Cardiac ventricle fibroblast (primary cell): ENCODE data around the genes SEMA3F, IFRD2 and RASSF1.

- RAMPAGE, long total RNA: no peak
Observed at GRCh38 chr3:49902959-49903689, 549 bp downstream of the MST1R start.

DNA sequence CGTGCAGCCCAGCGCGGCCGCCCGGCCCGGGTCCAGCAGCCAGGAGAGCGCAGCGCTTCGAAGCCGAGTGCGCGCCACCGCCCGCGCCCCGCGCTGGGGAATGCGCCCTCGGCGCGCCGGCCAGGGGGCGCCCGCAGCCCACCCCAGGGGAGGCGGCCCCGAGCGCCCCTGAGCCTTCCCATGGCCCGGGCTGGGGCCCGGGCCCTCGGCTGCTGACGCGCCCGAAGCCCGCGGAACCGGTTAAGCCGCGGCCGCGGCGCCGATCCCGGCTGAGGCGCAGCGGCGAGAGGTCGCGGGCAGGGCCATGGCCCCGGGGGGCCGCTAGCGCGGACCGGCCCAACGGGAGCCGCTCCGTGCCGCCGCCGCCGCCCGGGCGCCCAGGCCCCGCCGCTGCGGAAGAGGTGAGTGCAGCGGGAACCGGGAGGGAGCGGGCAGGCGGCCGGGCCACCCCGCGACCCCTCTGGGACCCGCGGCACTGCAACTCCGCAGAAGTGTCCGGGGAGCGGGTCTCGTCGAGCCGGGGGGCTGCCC lies at the start of gene SEMA3F:
SEMA3F (plus strand) TSS at position 161 of the 531 bp plus-strand sequence.
- RAMPAGE, long total RNA: no peak

DNA sequence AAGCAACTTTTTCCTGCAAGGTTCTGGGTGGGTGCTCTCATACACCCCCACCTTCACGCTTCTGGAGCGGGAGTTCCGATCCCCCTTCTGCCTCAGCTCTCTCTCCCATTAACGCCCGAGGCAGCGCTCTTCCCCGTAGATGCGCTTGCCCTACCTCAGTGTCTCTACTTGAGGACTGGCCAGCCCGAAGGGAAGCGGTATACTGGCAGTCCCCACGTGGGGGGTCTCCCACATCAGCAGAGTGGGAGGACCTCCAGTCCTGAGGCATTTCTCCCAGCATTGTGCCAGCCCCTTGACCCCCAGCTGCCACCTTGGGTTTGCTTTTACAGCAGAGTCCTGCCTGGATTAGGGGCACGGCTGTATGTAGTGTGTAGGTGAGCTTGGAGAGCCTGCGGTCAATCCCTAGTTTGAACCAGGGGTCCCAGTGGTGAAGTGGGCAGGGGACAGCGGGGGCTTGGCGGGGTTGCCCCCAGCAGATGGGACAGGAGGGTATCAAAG lies 742 bp downstream of the SEMA3F start:
- RAMPAGE, long total RNA: no peak

GRCh38 chr3:50165922-50166777 lies 11.0 kb downstream of the SEMA3F start:
- RAMPAGE, long total RNA: no peak

DNA sequence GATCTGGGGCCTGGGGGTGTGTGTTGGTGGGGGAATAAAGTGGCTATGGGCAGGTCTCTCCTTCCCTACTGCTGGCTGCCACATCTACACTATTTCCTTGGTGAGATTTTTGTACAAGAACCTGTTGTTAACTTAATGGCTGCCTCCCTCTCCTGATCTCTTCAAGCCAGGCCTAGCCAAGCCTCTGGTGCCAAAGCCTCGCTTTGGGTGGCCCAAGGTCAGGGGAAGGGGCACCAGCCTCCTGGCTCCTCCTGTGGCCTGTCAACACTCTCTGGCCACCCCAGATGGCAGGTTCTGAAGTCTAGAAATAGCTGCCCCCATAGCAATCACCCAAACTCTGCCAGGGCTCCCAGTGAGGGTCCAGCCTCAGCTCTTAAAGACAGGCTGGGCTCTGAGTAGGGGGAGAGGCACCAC lies 5.0 kb downstream of the IFRD2 start:
- RAMPAGE, long total RNA: no peak

DNA sequence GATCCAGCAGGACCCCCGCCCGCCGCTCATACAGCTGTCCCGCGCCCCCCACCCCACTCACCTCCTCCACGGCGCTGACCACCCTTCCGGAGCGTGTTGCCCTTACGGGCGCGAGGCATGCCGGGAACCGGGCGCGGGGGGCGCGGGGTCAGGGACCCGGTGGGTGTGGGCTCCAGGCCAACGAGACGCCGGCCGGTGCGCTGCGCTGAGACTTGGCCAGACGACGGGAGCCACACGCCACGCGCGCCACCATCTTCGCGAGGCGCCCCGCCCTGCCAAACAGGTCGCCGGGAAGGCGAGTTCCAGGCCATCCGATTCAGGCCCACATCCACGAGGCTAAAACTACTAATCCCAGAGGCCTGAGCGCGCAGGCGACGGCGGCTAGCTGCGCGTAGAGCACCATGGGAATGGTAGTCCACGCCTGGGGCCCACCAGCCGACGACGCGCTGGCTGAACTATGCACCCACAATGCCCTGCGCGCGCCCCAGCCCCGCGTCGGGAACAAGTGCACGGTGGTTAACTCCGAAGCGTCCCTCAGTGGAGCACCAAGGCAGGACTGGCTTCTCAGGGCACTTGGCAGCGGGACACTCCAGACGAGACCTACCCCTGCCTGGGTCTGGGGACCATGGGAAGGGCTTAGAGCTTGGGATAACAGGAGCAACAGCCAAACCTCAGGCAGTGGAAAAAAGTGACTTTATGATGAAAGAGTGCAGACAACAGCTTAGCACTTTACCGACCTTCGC lies at the start of gene IFRD2:
IFRD2 (minus strand) TSS at position 274 of the 743 bp plus-strand sequence.
- RAMPAGE, long total RNA: no peak

GRCh38 chr3:50319731-50320592 lies 2.6 kb downstream of the HYAL2 start:
- RAMPAGE, long total RNA: no peak

GRCh38 chr3:50331883-50332377 lies 3.9 kb upstream of the TUSC2 start:
- RAMPAGE, long total RNA: no peak

DNA sequence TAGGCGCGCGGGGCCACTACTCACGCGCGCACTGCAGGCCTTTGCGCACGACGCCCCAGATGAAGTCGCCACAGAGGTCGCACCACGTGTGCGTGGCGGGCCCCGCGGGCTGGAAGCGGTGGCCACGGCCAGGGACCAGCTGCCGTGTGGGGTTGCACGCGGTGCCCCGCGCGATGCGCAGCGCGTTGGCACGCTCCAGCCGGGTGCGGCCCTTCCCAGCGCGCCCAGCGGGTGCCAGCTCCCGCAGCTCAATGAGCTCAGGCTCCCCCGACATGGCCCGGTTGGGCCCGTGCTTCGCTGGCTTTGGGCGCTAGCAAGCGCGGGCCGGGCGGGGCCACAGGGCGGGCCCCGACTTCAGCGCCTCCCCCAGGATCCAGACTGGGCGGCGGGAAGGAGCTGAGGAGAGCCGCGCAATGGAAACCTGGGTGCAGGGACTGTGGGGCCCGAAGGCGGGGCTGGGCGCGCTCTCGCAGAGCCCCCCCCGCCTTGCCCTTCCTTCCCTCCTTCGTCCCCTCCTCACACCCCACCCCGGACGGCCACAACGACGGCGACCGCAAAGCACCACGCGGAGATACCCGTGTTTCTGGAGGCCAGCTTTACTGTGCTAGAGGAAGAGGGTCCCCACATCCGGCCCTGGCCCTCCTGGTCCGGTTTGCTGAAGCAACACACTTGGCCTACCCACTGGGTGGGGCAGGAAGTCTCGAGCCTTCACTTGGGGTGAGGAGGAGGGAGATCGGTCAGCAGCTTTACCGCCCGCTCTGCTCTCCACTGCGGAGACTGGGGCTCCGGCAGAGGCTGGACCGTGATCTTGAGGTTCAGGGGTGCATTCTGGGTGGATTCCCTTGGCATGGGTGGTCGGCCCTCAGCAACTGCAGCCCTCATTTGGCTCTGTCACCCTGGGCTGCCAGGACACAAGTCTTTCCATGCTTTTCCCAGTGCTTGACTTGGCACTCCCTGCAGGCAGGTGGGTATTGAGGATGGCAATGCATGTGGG lies at the start of gene RASSF1:
RASSF1 (minus strand) TSS at position 305 of the 994 bp plus-strand sequence.
- RAMPAGE, long total RNA: no peak

DNA sequence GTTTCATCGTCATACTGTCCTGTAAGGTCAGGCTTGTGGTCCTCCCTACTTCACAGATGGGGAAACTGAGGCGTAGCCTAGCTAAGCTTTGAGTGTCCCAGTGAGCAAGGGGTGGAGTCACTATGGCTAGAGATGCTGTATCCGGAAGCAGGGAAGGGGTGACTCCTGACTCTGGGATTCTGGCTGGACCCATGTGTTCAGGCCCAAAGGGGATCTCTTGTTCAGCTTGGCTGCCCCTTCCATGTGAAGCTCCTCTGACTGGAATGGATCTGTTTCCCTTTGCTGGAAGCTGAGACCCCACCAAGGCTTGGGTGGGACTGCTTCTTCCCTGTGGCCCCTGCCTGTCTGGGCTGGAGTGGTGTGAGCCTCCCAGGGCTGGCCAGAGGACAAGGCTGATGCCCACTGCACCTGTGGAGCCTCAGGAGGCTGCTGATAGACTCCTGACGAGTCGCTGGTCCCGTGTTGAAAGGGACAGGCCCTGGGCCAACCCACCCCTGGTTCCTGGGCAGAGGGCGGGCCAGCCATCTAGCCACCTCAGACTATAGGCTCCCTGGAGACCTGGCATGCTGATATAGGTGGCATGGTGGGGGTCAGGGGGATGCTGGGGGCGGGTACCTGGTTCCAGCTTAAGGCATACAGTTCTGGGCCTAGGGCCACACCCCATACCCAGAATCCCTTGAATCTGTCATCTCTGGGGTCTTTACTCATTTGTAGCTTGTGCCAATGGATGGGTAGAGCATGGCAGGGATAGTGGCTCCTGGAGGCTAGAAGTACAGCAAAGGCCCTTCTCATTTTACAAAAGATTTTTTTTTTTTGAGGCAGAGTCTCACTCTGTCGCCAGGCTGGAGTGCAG lies 1.2 kb downstream of the MAPKAPK3 start:
- RAMPAGE, long total RNA: no peak

GRCh38 chr3:50627061-50628332 lies 10.5 kb downstream of the MAPKAPK3 start:
- RAMPAGE, long total RNA: no peak

DNA sequence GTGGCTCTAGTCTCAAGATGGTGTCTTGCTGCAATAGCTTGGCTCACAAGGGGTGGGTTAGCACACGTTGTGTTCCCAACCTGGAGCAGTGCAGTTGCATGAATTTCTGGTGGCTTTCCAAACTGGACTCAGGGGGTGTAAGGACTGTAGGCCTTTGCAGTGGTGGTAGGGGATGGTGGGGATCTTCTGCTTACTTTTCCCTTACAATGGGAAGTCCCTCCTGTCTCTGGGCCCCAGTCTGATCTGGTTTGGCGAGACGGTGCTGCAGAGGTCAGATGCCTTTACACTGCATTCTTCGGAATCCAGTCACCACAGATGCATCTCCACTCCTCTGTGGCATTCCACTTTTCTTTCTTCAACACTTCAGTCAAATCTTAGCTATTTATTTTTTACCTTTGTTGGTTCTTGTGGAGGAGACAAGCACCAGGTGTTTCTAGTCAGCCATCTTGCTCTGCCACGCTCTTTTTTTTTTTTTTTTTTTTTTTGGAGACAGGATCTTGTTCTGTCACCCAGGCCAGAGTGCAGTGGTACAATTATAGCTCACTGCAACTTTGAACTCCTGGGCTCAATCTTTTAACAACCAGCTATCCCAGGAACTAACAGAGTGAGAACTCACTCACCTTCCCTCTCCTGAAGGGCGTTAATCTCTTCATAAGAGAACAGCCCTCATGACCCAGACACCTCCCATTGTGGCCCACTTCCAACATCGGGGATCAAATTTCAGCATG lies 132.2 kb downstream of the DOCK3 start:
- RAMPAGE, long total RNA: no peak

- RAMPAGE, long total RNA: no peak
Observed at GRCh38 chr3:51384039-51384453, 1.0 kb upstream of the MANF start.

- RAMPAGE, long total RNA: no peak
Observed at GRCh38 chr3:51391423-51392526, 690 bp downstream of the RBM15B start.

- RAMPAGE, long total RNA: no peak
Observed at GRCh38 chr3:51403000-51403733, 12.1 kb downstream of the RBM15B start.

- RAMPAGE, long total RNA: no peak
Observed at GRCh38 chr3:51673850-51674443, 2.9 kb downstream of the TEX264 start.

- RAMPAGE, long total RNA: no peak
Observed at GRCh38 chr3:51955522-51956923, 842 bp downstream of the GPR62 start.

DNA sequence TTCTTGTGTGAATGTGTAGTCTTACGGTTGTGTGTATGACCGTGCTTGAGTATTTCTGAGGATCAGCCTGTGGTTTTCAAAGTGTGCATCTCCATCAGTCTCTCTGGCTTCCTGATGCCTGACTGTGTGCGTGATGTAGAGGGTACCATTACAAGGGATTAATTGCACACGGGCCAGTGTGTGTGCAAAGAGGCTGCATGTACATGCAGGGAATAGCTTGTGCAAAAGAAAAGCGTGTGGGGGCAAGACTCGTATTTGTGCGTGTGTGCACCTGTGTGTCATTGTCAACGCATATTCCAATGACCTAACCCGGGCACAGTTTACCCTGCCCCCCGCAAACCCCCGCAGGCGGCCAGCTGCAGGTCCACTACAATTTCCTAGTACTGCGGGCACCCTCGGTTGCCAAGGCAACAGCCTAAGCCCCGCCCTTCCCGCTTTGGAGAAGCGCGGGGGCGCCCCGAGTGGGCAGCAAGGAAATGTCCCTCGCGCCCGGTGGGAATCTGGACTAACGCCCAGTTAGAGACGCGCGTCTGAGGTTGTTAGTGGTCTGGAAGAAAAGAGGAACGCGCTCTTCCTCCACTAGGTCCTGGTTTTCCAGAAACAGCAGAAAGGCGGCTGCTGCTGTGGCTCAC lies 875 bp downstream of the ABHD14A start:
- RAMPAGE, long total RNA: no peak

DNA sequence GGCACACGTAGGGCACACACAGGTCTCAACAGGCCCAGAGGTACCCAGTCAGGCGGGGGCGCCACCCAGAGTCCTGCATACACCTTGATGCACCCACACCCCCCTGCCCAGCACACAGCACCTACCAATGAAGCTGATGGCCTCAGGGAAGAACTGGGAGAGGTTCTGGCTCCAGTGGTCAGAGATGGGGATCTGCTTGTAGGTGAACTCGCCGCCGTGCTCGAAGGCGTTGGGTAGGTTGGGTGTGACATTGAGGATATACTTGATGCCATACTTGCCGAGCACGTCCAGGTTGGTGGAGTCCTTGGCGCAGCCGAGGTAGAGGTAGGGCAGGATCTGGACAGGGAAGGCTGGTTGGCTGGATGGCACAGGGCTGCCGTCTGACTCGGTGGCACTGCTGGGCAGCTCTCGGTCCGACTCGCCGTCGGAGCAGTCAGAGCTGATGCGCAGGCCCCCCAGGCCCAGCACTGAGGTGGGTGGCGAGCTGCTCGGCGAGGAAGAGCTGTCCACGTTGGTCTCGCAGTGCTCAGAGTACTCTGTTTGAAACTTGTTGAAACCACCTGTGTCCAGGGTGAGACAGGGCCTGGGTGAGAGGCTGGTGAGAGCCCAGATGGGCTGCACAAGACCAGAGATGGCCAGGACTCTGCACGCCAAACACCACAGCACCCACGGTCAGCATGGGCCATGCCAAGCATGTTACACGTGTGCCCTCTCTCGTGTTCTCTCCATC lies 2.4 kb downstream of the DUSP7 start:
- RAMPAGE, long total RNA: no peak

DNA sequence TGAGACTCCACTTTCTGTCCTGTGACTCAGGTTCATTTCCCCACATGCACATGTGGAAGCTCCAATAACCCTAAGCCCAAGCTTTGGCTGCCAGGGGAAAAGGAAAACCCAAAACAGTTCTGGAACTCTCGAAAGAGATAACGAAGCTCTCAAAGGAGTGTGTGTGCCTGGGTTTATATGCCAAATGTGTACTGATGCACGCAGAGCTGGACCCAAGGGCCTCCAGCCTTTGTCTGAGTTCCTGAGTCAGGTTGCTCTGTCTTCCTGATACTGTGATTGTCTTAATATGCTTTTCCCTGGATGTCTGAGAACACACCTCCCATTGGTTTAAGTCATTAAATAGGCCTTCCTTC lies 43.5 kb downstream of the POC1A start:
- RAMPAGE, long total RNA: no peak